Hair follicular keratinocyte (primary cell): ENCODE results near the genes RAMAC and ADAMTSL3.

GRCh38 chr15:82513464-82514168 lies 26.6 kb downstream of the RPS17 start:
- RAMPAGE, long total RNA = no peak

DNA sequence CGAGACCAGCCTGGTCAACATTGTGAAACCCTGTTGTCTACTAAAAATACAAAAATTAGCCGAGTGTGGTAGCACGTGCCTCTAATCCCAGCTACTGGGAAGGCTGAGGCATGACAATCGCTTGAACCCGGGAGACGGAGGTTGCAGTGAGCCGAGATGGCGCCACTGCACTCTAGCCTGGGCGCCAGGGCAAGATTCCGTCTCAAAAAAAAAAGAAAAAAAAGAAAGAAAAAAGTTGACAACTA lies 850 bp downstream of the RPS17 start:
- RAMPAGE, long total RNA = no peak

- RAMPAGE, long total RNA = no peak
These were observed 1.7 kb downstream of the FSD2 start for GRCh38 chr15:82803849-82804843.

- RAMPAGE, long total RNA = no peak
These were observed 8.2 kb downstream of the WHAMM start for GRCh38 chr15:82817459-82818258.

DNA sequence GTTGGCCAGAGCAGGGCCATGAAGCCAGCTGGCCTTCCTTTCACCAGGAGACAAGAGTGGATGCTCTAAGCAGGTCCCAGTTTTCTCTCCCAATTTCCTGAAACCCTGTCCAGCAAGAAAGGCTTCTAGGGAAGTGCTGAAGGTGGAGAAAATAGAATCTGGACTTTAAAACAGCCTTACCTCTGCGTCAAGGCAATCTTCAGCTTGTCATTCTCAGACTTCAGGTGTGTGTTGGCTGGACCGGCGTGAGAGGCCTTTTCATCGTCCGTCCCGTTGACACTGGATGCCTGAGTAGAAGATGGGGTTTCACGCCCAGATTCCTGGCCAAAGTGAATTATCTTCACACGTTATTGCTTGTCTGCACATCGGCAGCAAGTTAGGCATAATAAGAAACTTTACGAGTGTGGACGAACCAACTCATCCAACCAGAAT lies 49.4 kb downstream of the WHAMM start:
- RAMPAGE, long total RNA = no peak

DNA sequence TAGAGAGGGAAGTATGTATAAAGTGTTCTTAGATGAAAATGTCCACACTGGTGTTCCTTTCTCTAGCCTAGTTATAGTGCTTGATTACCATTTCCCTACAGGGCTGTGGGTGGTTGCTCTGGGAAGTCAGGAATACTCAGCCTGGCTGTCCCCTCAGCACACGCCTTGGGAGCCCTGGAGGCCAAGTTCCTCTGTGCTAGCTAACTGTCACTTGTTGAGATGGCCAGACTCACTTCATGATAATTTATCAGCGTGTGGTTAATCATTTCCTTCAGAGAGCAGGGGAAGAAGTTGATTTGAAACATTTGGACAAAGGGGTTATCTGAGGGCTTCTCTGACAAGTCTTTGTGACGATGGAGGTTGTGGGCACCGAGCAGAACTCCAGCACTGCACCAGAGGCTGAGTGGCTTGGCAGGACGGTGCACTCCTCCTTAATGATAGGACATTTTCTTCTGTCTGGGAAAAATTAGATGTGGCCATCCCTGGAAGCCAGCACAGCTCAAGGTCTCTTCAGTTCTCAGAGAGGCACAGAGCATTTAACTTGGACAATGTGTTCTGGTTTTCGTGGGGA lies 61.9 kb downstream of the WHAMM start:
- RAMPAGE, long total RNA = no peak

DNA sequence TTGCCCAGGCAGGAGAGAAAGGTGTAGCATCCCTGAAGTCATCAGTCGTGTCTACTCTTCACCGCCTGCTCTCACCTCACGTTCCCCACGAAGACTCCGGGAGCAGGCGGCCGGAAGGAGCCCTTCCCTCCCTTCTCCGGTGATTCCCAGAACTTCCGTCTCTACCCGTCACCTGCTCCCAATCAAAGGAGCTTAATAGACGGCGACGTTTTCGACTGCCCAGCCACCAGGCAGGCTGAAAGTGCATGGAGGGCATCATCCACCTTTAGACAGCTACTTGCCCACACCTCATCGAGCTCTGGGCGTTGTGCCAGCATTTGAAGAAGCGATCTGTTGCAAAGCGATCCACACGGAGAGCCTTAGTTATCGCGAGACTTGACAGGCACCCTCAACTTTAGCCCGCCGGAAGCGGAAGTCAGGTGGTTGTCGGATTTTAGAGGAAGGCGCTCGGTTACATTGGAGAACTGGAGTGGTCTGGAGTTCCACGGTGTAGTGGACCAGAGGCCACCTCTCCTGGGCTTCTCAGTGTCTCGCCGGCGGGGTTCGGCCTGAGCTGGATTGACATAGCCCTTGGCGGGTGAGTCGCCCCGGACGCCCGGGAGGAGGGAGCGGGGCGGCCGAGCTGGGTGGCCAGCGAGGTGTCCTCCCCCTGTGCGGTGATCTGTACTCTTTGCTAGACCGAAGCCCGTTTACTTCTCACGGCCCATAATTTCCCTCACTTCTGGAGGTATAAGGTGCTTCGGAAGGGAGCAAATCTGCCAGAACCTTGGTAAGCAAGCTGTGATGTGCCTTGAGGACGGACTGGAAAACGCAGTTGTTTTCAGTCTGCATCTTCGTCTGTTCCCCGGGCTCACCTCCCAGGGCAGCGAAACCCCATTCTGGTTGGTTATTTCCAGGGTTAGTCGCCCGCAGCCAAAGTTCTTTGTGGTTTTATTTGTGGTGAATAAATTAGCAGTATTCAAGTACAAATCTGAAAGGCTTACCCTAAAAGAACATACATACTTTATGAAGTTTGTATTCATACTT lies at the start of gene RAMAC:
Gene RAMAC (plus strand): TSS at position 418 of the 1,026 bp plus-strand sequence.
- RAMPAGE, long total RNA = start-site peak on the plus strand centred at position 420 of the sequence, 19 bp wide, 165 and 70 reads in 2 replicates

DNA sequence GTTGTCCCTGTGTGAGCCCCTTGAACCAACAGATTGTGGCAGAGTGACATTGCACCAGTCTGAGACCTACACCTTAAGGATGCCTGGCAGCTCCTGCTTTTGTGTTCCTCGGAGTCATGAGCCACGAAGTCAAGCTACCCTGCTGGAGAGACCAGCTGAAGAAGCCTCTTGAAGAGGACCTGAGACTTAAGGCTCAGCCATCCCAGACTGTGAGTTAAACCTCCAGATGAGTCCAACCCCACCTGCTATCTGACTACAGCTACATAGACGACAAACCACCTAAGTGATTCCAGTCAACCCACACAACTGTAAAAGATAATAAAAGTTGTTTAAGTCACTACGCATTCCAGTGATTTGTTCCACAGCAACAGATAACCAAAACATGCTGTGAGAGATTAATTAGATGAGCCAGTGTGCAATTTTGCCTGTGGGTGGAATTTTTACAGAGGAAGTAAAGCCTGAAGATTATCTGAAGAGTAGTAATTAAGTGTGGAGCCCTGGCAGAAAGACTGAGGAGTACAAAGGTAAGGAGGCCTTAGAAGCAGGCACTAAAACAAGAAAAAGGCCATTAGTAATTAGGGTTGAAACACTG lies 5.4 kb downstream of the BTBD1 start:
- RAMPAGE, long total RNA = no peak

DNA sequence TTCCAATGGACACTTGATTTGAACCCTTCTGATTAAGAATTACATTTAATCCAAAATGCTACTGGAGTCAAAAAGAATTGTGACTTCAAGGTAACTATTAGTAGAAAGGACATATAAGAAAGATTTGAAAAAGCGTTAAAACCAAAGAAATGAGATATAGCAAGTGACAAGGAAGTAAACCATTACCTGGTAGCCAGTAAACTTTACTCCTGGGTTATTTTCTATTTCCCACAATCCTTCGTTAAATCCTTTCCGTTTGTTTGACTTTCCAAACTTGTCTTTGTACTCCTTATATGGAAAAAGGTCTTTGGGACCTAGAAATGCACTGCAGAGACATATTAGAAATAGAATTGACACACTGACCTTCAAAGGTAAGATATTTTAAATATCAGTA lies 49.9 kb downstream of the HDGFL3 start:
- RAMPAGE, long total RNA = no peak

DNA sequence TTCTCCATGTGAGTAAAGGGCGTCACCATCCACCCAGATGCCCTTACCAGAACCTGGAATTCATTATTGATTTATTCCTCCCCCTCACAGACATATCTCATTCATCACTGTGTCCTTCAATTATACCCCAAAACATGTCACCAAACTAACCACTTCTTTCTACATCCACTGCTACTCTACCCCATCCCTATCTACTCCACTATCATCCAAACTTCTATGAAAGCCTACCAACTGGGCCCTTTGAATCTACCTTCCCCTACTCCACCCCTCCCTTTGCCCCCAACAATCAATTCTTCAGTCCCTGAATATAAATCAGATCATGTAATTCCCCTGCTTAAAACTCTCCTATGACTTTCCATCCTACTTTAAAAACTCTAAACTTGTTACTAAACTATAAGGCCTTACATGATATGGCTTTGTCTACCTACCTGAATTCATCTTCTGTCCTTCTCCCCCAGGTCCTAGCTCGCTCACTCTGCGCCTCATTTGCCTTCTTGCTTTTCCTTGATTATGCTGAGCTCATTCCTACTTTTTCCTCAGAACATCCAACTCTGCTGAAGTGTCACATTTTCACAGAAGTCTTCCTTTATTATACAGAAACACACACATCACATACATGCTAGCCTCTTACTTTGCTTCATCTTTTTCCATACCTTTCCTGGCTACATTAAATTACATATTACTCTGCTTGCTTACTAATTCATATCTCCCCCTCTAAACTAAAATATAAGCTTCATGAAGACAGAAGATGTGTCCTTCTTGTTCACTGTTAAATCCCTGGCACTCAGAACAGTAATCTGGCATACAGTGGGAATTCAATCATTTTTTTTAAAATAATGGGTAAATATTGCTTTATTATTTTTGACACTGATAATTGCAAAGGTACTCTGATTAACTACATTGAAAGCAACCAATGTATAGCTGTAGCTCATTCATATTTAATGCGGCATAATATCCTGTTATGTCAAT lies 18.4 kb downstream of the HDGFL3 start:
- RAMPAGE, long total RNA = no peak

GRCh38 chr15:83653259-83654362 lies at the start of gene ADAMTSL3:
ADAMTSL3 (plus strand) TSS chr15:83654123.
- RAMPAGE, long total RNA = no peak

- RAMPAGE, long total RNA = no peak
These were observed 40.1 kb downstream of the ADAMTSL3 start for GRCh38 chr15:83694052-83694401.

- RAMPAGE, long total RNA = no peak
These were observed 155.6 kb upstream of the GOLGA6L4 start for GRCh38 chr15:84079725-84080699.

DNA sequence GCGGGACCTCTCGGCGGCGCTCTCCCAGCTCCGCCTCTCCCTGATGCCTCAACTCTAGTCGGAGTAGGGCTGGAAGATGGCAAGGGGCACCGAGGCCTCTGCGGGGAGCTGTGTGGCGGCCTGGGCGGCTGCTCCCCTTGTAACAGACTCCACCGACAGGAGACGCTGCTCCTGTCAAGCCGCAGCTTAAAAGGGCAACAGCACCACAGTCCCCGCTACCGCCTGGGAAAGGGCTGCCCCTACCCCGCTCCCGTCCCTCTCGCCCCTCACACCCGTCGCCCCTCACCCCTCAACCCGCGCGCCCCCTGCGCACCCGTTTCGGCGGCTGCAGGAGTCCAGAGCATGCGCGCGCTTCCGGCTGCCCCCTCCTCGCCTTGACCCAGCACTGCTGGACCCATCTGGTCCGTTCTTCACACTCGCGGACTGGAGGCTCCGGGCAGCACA lies 178.9 kb upstream of the ZSCAN2 start:
- RAMPAGE, long total RNA = no peak

- RAMPAGE, long total RNA = no peak
These were observed 1.8 kb downstream of the WDR73 start for GRCh38 chr15:84652212-84652821.

- RAMPAGE, long total RNA = no peak
These were observed 234 bp downstream of the ALPK3 start for GRCh38 chr15:84817477-84817703.

DNA sequence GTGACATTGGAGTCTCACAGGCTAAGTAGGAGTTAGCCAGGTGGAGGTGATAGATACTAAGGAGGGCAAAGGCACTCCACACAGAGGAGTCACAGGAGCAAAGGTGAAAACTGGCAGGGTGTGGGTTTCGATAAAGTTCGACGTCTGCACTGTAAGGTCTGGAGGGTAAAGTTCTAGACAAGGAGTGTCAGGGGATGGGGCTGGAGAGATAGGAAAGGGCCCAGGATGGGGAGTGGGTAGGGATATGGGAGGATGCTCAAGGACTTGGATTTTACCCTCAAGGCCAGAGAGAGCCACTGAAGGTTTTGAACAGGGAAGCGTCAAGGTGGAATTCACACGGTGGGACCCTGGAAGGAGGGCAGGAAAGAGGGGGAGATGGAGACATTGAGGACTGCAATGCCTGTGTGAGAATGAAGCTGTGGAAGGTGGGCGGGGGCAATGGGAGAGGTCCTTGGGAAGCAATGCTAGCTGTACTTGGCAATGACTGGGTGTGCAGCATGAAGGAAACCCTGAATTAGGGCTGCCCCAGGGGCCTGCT lies 6.4 kb downstream of the SLC28A1 start:
- RAMPAGE, long total RNA = no peak

DNA sequence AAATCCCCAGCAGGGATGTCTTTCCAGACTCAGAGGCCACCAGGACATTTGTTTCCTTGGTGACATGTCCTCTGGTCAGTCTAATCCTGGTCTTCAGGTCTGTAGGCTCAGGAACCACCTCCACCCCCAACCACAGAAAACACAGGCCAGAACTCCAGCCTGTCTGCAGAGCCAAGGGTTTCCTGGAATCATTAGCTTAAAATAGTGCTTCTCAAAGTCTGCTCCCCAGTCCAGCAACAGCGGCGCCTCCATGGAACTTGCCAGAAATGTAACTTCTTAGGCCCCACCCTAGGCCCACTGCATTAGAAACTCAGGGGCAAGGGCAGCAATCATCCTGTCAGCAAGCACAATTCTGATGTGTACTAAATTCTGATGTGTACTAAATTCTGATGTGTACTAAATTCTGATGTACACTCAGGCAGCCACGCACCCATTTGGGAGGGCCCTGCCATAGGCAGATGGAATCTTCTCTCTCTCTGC lies 20.0 kb downstream of the SLC28A1 start:
- RAMPAGE, long total RNA = no peak

DNA sequence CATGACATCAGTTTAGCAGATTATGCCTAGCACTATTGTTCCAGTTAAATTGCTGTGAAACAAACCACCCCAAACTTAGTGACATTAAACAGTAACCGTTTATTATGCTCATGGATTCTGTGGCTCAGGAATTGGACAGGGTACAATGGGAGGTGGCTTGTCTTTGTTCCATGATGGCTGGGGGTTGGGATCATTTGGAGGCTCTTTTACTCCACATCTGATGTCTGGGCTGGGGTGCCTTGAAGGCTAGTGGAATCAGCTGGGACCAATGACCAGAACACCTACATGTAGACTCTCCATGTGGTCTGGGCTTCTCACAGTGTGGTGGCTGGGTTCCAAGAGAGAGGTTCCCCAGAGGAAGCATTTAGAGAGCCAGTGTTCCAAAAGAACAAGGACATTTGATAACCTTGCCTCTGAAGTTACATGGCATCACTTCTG lies 44.5 kb downstream of the PDE8A start:
- RAMPAGE, long total RNA = no peak

- RAMPAGE, long total RNA = no peak
These were observed 49.2 kb upstream of the AKAP13 start for GRCh38 chr15:85330793-85331962.